SEM (cell line): ENCODE results near the genes OR5D18, OR5W2, OR8H2, OR8H3, OR5T1, OR8K3, OR5M11, P2RX3 and MED19.

GRCh38 chr11:55819264-55819833, at the start of gene OR5D18:
Gene OR5D18 (plus strand): TSS chr11:55819630.
- PRO-cap: no peak

- PRO-cap: no peak
Observed at GRCh38 chr11:55914400-55914975, at the start of gene OR5W2. Gene OR5W2 (minus strand): TSS chr11:55914582.

- PRO-cap: no peak
Observed at GRCh38 chr11:56103269-56103846, at the start of gene OR8H2. Gene OR8H2 (plus strand): TSS chr11:56103687.

DNA sequence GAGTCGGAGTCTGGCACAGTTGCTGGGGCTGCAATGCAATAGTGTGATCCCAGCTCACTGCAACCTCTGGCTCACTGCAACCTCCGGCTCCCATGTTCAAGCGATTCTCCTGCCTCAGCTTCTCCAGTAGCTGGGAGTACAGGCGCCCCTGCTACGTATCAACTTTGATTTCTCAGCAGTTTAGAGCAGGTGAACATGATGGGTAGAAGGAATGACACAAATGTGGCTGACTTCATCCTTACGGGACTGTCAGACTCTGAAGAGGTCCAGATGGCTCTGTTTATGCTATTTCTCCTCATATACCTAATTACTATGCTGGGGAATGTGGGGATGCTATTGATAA, at the start of gene OR8H3:
OR8H3 (plus strand) TSS at position 196 of the 343 bp plus-strand sequence.
- PRO-cap: no peak

- PRO-cap: no peak
Observed at GRCh38 chr11:56273837-56274448, at the start of gene OR5T1. Gene OR5T1 (plus strand): TSS chr11:56274154.

DNA sequence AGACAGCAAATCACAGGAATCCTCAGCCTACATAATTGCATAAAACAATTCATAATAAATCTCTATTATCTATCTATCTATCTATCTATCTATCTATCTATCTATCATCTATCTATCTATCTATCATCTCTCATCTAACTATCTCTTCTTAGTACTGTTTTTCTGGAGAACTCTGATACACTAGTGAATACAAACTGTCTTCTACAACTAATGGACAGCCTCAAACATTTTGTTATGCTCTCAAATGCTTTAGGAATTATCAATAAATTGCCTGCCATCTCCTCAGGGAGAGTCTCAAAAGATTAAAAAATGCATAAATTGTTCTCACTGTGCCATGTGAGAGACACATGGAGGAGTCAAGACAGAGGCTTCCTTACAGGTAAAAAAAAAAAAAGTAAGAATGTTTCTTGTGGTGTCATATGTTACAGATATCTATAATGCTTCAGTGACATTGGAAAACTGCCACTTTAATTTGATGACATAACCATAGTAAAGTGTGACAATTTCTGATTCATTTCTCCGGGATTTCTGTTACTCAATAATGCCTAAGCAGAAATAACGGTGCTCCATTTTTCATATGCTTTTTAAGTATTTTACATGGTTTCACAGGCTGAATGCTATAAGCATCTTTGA, at the start of gene OR8K3:
OR8K3 (plus strand) TSS at position 356 of the 633 bp plus-strand sequence.
- PRO-cap: no peak

GRCh38 chr11:56543132-56543534, at the start of gene OR5M11:
Gene OR5M11 (minus strand): TSS chr11:56543257.
- PRO-cap: no peak

- PRO-cap: no peak
Observed at GRCh38 chr11:57235029-57235500, 2.0 kb downstream of the APLNR start.

GRCh38 chr11:57275625-57276038, 38.6 kb upstream of the APLNR start:
- PRO-cap: no peak

GRCh38 chr11:57288698-57289760, 35.7 kb downstream of the TNKS1BP1 start:
- PRO-cap: no peak

DNA sequence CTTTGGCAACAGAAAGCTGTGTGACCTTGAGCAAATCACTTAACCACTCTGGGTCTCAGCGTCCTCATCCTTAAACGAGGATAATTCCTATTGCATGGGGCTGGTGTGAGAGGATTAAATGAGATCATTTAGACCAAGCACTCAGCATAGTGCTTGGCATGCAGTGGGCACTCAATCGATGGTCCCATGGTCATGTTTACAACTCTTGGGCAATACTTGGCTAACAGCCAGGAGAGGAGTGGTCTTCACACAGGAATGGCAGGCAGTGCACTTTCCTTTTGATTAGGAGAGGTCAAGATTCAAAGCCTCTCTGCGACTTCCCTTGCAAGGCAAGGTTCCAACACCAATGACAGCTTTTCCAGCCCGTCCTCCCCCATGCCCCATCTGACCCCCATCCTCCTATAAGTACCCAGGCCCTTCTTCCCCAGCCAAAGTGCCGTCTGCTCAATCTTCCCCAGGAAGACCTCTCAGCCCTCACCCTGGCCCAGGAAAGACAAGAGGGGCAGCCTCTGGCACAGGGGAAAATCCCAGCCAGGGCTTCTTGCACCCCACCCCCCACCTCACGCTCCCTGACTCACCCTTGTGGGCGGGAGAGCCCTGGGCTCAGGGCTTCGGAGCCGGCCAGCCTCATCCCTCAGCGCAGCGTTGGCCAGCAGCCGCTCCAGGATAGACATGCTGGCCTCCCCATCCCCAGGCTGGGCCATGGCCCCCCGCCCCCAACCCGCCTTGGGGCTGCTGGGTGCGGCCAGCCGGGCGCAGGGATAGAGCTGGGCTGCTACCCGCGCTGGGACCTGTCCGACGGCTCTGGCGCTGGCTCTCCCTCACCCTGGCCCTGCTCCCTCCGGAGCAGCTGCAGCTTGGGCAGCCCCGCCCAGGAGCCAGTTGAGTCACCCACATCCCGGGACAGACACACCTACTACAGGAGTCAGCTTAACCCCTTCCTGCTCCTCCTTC, 13.8 kb downstream of the TNKS1BP1 start:
- PRO-cap: bidirectional peak, plus-strand start outside the sequence, minus-strand start at position 859 of the sequence

DNA sequence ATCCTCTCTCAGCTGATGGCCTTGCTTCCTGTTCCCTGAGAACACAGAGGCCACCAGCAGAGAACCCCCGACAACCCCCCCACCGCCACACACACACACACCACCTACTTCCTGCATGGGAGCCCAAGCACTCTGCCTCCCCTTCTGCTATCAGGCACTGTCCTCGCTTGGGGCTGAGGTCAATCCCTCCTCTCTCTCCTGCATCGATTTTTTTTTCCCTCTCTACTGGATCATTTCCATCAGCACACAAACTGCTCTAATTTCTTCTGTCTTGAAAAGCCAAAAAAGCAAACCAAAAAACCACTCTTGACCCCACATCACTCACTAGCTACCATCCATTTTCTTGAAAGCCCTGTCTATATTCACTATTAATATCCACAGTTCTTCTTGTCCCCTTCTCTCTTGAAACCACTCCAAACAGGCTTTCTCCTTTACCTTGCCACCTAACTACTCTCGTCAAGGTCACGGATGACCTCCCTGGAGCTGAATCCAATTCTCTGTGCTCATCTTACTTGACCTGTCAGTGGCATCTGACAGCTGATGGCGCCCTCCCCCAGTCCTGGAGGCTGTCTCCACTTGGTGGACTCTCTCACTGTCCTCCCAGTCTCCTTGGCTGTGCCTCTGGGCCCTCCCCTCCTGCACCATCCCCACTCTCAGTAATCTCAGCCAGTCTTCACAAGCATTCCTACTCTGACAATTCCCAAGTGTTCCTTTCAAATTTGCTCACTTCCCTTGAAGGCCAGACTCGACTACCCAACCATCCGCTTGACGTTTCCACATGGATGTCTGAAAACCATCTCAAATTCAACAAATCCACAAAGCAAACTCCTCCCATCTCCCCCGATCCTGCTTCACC, 8.9 kb downstream of the TNKS1BP1 start:
- PRO-cap: no peak

DNA sequence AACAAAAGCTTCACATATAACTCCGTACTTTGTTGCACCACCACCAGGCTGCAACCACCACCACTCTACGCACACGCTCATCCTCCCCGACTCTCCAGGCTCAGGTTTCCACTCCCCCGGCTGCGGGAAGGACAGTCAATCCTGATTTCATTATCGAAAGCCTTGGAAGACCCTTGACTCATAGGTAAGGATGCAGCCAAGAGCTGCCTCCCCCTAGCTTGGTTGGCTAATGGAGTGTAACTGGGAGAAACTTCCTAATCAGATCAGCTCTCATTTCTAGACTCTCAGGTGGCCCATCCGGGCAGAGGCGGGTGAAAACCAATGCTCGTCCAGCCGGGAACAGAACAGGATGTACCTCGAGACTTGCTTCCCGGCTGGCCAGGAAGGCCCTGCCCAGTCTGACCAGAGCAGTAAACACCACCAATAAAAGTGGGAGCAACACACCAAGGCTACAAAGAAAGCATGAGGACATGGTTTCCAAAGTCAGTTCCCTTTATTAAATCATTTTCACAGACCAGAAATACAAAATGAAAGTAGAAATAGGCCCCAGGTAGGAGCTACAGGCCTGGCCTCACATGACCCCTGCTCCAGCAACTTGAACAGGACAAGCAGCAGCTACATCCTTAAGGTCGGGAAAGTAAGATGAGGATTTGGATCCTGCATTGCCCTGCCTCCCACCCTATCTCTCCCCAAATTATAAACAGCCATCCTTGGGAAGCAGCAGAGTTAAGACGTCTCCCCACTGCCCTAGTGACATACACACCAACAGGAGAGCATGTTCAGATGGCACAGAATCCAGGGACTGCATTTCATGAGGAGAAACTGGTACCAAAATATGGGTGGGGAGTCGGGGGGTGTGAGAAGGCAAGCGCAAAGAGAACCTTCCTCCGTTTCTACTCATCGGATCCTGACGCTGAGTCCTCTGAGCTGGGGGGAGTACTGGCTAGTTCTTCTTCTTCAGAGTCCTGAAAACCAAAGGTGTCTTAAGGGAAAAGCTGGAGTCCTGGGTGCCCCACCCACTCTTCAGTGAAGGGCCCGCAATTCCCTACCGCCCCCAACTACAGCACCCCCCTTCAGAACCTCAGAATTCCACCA, 1.1 kb upstream of the TNKS1BP1 start:
- PRO-cap: no peak

GRCh38 chr11:57337982-57338425, at the start of gene P2RX3:
Gene P2RX3 (plus strand): TSS chr11:57338352.
- PRO-cap: no peak

GRCh38 chr11:57474084-57474410, 13.7 kb downstream of the RTN4RL2 start:
- PRO-cap: bidirectional peak, plus-strand start at chr11:57474340, minus-strand start at chr11:57474264

- PRO-cap: no peak
Observed at GRCh38 chr11:57526628-57527396, 3.7 kb downstream of the TIMM10 start.

DNA sequence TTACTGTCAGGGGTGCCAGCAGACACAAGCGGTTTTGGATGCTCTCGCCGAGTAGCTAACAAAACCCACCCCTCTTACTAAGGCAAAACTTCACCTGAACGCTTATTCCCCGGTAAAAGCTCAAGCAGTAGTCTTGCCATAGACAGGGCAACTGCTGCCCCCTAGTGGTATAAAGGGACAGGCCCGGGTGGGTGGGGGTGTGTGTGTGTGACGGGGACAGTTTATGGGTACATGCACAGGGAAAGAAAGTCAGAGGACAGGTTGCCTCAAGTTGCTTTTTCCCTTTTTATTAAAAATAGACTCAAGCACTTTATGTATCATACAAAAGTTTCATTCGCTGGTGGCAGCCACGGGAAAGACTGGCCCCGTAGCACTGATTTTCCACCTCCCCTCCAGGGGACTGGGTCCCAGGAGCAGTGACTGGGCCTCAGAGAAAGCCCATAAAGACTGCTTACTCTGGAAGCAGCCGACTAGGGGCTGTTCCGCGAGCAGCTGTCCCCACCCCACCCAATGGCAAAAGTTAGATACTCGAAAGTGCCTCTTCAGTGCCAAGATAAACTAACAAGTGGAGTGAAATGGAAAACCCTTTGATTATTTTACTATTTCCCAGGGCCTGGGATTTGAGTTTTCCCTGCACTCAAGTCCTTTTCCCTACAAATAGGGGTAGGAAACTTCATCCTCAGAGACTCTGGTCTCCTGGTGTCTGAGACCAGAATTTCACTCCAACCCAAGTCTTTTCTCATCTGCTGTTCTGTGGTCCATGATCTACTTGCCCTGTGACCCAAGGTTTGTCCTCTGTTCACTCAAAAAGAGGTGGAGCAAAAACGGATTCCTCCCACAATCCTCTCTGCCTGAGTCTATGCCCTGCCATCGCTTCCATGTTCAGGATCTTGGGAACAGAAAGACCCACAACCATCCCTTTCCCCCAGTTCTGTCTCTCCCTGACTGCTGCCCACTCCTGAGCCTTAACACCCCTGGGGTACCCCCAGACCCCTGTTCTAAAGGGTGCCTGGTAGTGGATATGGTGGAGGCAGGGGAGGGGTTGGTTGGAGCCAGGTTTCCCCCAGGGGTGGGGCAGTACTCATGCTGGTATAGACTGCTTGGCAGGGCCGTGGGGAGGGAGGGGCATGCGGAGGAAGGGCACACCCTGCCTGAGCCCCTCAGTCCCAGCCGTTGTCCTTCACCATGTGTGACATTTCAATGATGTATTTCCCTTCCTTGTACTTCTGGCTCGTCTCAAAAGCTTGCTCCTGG, 4.5 kb downstream of the YPEL4 start:
- PRO-cap: no peak

GRCh38 chr11:57711495-57712431, at the start of gene MED19:
Gene MED19 (minus strand): TSS chr11:57712215.
- PRO-cap: bidirectional peak, plus-strand start at chr11:57712597, minus-strand start at chr11:57712212

GRCh38 chr11:57735620-57736322, 5.5 kb upstream of the SELENOH start:
- PRO-cap: no peak

DNA sequence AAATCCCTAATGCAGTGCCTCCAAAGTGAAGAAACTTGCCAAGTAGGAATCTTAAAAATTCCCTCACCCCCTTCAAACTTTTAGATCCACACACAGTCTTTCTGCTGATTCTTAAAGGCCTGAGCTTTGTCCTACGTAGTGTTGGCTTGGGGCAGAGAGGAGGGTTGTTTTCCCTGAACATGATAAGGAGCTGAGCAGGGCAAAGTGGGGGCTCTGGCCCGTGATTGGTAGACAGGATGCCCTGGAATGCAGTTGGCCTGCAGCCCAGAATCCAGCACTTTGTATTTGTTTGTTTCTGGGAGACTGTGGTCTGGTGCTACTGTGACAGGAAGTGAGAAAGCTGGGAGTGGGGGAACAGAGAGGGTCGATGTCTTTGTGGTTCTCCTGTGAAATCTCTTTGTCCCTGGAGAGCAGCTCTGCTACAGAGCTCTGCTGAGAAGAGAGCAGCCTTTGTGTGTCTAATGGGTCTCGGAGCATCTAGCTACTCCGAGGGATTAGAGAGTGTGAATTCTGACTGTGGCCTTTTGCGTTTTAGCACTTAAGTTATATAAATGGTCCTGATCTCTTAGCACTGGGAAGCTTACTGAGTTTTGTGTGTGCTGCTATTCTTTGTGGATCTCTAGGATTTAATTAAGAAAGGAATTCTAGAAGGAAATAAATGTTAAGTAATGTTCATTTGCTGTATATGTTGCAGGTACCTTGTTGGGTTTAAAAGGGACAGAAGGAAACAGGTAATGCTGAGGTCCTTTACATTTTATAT, 17.0 kb downstream of the CTNND1 start:
- PRO-cap: no peak